Neural crest cell (in vitro differentiated cells): ENCODE results near the genes NADK, GABRD and FAAP20.

- PRO-cap: bidirectional peak, plus-strand start at chr1:1778488, minus-strand start at chr1:1778405
These were observed at the start of gene NADK for GRCh38 chr1:1778089-1778672. Gene NADK (minus strand): TSS chr1:1778470.

- PRO-cap: no peak
These were observed 1.8 kb downstream of the GNB1 start for GRCh38 chr1:1889202-1889461.

DNA sequence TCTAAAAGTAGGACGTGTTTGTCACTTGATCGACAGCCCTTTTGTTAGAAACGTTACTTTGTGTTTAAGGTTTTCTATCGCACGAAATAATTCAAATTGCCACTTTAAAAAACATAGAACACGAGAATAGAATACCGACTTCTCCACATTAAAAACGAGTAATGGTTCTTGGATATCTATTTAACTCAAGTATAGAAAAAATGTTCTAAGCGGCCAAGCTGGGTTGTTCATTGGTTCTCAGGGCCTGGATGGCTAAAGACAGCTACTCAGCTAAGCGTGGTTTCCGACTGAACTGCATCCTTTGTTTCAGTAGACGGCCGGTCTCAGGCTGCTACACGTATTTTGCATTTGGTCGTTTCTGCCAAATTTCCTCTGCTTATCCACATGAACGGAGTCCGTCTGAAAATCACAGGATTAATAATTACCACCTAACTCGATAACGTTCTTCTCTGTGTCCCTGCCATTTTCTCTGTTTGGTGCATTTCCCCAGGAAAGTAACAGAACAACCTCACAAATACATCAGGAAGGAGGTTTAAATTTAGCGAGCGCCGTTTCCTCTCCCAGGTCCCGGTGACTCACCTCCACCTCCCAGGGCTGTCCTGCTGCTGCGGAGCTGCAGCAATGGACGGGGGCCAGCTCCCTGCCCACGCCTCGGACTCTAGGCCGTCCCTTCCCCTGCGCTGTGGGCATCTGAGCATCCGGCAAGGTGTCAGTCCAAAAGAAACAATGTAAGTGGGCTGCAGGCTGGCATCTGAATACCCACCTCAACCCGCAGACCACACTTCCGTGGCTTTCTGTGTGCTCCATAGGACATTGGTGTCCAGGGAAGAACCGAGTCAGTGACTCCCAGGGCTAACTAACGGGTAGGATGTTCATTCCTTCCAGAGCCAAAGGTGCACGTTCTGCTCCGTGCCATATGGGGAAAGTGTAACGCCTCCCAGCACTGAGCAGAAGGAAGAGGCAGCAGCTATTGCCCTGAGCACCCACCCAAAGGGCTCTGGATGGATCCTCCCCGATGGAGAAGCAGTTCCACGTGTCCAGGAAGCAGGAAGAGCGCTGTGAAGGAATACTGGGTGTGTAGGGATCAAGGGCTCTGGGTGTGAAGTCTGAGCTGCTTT lies 4.2 kb upstream of the GABRD start:
- PRO-cap: no peak

- PRO-cap: no peak
These were observed at the start of gene GABRD for GRCh38 chr1:2019037-2019587. Gene GABRD (plus strand): TSS chr1:2019345.

DNA sequence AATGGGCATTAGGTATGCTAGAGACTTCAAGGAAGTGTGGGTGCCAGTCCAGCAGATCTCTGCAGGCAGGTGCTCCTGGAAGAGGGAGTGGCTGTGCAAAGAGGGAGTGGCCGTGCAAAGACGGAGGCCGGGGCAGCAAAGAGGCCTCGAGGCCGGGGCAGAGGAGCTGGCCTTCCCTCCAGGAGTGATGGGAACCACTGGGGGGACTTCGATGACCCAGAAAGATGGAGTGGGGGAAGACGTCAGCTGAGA lies 1.9 kb upstream of the PRKCZ start:
- PRO-cap: no peak

- PRO-cap: no peak
These were observed 61.0 kb downstream of the PRKCZ start for GRCh38 chr1:2110991-2111887.

- PRO-cap: no peak
These were observed 56.9 kb downstream of the FAAP20 start for GRCh38 chr1:2137717-2138051.

GRCh38 chr1:2192202-2192818 lies 2.3 kb downstream of the FAAP20 start:
- PRO-cap: no peak

DNA sequence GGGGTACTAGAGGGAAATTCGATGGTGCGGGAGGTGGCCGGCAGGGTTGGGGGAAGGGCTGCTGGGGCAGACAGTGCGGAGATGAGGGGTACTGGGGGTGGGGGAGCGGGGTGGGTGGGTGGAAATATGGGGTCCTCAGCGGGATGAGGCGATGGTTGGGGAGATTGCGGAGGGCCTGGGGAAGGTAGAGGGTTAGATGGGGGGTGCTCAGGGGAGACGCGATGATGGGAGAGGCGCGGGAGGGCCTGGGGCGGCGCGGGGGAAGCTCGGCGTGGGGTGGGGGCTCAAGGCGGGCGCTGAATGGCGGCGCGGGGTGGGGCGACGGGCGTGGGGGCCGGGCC lies 369 bp downstream of the FAAP20 start:
- PRO-cap: no peak

DNA sequence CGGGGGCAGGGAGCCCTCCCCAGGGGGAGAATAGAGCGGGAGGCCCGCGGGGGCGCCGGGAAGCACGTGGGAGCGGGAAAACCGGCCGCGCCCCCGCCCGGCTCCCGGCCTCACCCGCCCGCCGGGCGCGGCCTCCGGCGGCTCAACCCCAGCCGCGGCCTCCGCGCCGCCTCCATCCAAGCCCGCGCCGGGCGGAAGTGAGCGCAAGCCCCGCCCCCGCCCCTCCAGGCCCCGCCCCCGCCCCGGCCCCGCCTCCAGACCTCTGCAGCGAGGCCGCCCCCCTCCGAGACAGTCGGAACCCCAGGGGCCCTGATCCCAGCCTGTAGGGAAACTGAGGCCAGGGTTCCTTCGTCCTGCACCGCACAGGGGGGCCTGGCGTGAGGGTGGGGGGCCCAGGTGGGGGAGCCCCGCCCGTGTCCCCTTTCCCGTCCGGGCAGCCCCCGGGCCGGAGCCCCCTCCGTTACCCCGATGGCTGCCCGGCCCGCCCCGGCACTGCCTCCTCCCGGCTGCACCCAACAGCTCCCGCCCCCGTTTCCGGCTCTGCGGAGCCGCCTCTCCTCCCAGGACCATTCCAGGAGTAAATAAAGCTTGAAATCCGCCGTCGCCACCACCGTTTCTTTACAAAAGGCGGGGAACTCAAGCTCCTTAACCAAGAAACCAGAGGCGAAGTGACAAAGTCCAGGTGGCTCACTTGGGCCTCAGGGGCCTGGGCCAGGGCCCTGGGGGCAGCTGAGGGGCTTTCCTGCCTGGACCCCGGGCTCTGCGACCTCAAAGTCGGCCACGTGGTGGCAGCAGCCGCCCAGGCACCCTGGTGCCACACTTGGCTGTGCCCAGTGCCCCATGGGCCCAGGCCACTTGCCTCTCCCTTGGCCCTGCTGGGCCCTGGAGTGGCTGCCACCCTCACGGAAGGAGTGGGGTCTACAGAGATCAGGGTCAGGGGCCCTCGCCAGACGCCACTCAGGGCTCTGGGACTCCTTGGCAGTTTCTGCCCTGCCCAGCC lies at the start of gene FAAP20:
FAAP20 (minus strand) TSS at position 199 of the 1,000 bp plus-strand sequence.
- PRO-cap: bidirectional peak, plus-strand start at position 265 of the sequence, minus-strand start at position 126 of the sequence; bidirectional peak, plus-strand start at position 580 of the sequence, minus-strand start at position 494 of the sequence

DNA sequence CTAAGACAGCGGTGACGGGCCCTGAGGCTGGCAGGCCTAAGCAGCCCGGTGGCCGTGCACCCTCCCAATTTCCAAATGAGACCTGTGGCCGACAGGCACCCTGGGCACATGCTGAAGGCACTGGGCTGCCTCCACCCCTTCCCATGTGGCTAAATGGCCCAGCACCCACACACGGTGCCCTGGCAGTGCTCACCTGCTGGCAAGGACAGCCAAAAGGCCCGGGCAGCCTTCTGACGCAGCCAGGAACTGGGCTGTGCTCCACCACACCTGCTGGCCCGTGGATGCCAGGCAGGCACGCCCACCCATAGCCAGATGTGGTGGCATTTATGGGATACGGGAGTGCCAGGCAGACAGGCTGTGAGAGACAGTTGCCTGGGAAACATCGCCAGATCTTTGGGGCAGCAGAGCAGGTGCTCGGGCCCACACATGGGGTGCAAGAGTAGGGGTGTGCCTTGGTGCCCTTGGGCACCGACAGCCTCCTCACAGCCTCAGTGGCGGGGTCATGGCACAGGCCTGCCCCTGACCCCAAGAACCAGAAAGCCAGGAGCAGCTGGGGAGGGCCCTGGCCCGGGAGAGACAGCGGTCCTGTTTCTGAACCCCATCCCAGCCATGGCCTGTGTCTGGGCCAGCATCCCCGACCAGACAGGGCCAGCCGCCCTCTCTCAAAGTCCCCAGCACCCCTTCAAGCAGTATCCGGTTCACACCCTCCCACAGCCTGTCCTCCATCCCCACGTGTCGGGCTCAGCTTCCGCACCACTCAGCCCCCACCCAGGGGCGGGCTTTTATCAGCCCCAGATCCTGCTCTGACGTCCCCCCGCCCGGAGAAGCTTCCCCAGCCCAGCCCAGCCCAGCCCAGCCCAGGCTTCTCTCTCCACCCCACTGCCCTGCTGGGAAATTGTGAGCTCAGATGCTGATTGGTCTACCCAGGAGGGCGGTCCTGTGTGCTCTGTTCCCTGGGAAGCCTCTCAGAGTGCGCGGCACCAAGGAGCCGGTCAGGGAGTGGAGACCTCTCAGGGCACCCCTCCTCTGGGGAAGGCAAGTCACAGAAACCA lies 4.3 kb upstream of the FAAP20 start:
- PRO-cap: bidirectional peak, plus-strand start at position 968 of the sequence, minus-strand start at position 646 of the sequence

DNA sequence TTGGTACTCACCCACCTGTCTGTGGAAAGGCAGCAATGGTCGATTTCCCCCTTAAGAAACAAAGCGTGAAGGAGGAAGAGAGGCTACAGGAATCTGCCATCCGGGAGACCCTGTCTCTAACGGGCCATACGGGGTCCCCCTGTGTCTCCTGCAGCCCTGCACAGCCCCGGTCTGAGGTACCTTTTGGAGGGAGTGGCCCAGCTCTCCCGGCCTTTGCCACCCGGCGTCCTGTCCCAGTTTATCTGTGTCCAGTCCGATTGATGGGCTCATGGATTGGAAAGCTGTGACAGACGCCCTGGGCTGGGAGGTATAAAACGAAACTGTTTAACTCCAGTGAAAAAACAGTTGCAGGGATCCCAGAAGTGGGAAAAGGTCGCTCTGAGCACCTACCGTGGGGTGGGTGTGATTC lies 11.6 kb upstream of the FAAP20 start:
- PRO-cap: no peak

GRCh38 chr1:2213676-2214401 lies 14.3 kb upstream of the SKI start:
- PRO-cap: no peak

DNA sequence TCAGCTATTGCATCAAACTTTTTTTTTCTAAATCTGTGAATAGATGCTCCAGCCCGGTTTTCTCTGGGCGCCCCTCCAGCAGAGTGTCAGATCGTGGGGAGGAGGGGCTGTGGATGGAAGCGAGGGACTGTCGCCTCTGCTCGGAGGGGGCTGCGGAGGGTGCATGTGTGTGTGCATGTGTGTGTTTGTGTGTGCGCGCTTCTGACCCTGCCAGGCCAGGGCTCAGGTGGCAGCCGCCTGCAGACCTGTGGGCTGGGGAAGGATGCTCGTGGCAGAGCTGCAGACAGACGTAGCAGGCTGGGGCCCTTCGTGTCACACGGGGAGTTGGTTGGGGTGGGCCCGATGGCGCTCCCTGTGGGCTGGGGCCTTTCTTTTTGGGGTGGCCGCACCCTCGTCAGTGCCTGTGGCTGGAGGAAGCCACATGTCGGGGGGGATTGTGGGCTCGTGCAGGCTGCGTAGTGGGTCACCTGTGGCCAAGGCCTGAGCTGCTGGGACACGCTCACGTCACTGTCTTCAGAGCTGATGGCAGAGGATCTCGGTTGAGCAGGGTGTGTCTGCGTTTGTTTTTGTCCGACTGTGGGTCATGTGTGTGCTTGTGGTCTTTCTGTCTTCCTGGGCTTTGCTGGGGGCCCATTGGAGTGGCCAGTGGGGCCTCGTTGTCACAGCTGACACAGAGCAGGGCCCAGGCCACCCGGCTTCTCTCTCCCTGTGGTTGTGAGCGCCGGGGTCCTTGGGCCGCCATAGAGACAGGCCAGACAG lies 2.9 kb downstream of the SKI start:
- PRO-cap: no peak

DNA sequence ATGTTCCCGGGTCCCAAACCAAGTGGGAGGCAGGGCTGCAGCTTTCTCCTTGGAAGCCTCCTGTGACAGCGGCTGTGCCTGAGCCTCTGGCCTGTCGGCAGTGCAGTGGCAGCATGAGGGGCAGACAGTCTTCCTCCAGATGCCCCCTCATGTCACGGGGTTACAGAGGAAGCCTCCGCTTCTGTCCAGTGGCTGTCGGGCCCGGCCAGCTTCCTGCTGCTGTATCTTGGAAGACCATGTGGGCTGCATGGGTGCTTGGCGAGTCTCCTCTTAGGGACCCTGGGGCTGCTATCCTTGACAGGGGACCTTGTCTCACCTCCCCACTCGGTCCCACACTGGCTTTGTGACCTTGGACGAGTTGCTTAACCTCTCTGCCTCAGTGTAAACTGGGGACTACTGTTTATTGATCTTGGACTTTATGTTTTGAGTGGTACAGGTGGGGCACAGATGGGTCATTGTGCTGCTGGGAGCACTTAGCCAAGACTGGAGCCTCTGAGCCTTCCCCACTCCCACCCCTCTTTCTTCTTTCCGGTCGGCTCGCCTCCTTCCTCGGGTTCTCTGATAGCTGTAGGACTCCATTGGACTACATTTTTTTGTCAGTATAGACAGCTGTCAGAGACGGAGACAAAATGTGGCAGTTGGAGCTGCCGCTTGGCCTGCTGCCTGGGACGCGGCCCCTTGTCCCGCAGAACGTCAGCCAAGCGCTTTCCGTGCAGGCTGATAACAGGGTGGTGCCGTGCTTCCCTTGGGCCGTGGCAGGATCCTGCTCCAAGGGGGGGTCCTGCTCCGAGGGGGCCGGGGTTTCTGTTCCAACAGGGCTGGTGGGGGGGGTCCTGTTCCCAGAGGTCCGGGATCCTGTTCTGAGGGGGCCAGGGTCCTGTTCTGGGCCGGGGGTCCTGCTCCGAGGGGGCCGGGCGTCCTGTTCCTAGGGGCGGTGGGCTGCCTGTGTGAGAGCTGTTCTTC lies 4.6 kb downstream of the SKI start:
- PRO-cap: no peak

DNA sequence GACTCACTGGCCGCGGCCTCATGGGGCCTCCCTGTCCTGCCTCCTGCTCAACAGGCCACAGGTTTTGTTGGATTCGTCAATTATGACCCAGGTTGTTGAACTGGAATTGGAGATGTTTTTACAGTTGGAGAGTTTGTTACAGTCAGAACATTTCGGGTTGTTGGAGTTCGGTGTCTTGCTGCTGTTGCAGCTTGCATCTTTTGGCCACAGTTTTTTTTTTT lies 21.5 kb downstream of the SKI start:
- PRO-cap: no peak

- PRO-cap: no peak
These were observed 26.2 kb downstream of the SKI start for GRCh38 chr1:2254041-2254931.

DNA sequence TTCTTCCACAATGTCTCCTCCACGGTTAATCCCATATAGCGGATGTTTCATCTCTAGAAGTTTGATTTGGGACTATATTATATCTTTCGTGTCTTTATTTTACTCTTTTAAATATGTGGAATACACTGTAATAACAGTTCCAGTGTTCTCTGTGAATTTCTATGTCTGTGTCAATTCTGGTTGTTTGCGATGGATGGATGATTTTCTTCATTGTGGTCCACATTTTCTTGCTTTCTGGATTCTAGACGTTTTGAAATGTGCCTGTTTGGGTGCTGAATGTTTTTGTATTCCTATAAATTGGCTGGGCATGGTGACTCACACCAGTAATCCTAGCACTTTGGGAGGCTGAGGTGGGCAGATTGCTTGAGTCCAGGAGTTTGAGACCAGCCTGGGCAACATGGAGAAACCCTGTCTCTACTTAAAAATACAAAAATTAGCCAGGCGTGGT lies 37.3 kb downstream of the SKI start:
- PRO-cap: no peak

DNA sequence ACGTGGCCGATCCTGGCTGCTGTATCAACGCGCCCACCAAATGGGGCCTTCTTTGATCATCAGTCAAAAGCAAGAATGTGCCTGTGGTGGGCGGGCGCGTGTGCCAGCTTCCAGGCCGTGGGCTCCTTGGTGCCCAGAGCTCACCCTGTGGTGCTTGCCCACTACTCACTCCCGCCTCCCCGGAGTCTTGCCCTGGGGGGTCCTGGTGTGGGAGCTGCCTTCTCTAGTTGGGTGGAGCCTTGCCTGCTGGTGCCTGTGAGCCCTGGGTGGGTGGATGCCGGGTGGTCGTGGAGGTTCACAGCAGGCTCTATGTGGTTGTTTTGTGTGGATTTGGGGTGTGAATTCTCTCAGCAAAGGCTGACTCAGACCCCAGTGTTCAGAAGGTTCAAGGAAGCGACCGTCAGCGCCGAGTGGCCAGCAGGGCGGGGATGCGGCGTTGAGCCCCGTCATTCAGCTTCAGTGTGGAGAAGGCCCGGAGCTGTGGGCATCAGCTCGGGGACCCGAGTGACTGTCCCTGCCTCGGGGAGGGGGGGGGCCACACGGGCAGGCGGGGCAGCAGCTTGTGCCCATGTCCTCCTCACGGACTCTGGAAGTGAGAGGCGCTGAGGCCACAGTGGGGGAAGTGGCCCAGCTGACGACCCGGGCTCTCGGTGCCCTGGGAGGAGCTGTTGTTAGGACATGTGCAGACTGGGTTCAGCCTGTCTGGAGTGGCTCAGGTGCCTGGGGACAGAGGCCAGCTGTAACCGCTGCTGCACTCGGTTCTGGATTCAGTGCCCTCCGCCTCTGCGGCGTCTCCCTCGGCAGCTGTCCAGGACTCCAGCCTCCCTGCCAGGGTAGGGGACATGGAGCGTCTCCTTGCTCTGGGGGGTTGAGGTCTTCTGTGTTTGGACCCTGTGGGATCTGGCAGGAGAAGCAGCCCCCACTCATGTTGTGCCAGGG lies 70.9 kb downstream of the SKI start:
- PRO-cap: no peak

- PRO-cap: no peak
These were observed 74.9 kb downstream of the SKI start for GRCh38 chr1:2302698-2303772.